Colon Carcinoma Metastatic in the Brain (tissue), 2 donors: ENCODE measurements around the genes C12orf43, CAMKK2 and ANAPC5.

DNA sequence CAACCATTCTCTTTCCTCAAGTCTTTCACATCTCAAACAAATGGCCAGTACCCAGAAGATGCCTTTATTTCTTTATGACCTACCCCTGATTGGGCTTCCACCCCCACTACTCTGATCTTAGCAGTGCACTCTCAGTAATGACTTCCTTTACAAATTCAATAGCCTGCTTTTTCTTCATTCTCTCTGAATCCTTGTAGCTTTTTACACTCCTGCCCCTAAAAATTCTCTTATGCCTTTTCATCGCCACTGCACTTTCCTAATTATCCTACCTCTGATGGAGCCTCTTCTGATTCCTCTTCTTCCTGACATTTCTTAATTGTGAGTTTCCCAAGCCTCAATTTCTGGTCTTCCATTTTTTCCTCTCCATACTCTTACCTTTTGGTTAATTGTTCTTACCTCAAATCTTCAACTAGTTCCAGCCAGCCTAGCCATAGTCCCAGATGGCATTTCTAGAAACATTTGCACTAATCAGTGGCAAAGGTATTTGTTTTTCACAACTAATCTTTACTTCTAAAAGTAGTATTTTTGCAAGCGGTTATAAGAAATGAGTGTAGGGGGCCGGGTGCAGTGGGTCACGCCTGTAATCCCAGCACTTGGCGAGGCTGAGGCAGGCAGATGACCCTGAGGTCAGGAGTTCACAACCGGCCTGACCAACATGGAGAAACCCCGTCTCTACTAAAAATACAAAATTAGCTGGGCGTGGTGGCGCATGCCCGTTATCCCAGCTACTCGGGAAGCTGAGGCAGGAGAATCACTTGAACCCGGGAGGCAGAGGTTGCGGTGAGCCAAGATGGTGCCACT is 10.5 kb downstream of the SPPL3 start:
- PRO-cap, 2 experiments, result no peak in any of the 2 experiments

DNA sequence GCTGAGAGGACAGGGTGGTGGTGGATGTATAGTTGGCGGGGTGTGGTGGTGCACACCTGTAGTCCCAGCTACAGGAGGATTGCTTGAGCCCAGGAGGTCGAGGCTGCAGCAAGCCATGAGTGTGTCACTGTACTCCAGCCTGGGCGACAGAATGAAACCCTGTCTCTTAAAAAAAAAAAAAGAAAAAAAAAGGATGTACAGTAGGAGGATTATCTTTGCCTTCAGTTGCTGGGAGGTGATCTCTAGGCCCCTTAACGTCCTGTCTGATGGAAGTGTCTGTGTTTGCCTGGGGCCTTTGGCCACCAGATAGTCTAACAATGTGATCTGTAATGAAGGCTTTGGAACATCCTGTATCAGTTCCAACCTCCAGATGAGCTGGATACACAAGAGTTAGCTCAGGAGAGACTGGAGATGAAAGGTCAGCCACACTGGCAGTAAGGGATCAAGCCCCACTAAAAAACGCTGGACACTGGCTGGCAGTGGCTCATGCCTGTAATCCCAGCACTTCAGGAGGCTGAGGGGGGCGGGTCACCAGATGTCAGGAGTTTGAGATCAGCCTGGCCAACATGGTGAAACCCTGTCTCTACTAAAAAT is 19.2 kb upstream of the HNF1A start:
- PRO-cap, 2 experiments, result no peak in any of the 2 experiments

- PRO-cap, 2 experiments, result no peak in any of the 2 experiments
Measured at GRCh38 chr12:120965085-120965653, 13.2 kb upstream of the HNF1A start.

DNA sequence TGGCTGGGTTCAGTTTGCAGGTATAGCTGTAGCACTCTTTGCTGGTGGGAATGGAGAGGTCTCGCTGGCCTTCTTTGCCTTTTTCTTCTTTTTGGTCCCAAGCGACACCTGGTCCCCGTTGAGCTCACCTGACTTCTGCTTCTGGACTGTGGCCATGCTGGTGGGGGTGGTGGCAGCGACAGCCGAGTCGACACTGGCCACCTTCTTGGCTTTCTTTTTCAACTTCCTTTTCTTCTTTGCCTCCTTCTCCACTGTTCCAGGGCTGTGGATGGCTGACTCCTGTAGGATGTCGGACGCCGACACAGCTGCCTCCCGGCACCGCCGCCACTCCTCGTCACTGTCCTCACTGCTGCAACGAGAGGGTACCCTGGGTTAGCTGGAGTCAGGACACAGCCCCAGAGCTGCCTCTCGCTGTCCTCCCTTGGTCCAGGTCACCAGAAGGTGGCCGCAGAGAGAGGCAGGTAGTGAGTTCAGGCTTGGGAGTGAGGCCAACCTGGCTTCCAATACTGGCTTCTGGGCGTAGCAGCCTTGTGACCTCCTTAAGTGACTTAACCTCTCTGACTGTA is 12.1 kb downstream of the C12orf43 start:
- PRO-cap, 2 experiments, result no peak in any of the 2 experiments

DNA sequence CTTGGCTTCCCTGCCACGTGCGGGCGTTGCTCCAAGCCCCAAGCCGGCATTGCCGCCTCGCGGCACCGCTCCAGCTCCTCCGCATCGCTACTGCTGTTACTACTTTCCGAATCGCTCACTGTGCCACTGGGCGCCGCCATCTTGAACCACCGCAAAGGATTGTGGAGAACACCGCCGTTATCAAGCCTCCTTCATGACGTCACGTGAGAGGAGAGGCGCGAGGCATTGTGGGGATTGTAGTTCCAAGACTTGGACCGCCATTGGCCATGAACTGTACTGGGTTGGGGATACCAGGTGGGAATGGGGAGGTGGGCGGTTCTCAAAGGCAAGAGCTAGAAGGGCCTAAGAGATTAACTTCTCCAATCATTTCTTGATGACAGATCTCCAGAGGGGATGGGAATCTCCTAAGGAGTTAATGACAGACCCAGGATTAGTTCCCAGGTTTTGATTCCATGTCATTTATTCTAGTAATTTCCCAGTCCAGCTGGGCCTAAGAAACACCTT is at the start of gene C12orf43:
TSS of gene C12orf43 (minus strand) at position 153 of the 504 bp plus-strand sequence.
- PRO-cap, 2 experiments, result peak in 2 of 2 experiments; most common minus-strand start position 92 of the sequence (in 2)

DNA sequence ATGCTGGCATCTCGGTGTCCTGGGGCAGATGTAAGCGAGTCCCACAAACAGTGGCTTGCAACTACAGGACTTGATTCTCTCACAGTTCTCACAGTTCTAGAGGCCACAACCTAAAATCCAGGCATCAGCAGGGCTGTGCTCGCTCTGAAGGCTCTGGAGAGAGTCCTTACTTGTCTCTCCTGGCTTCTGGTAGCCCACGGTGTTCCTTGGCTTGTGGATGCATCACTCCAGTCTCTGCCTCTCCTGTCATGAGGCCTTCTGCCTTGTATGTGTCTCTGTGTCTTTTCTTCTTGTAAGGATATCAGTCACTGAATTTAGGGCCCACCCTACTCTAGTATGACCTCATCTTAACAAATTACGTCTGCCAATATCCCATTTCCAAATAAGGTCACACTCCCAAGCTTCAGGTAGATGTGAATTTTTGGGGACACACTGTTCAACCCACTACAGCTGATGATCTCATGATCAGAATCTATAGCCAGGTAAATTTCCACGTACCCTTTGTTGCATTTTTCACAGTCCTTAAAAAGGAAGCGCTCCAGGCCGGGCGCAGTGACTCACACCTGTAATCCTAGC is 19.7 kb downstream of the P2RX4 start:
- PRO-cap, 2 experiments, result no peak in any of the 2 experiments

- PRO-cap, 2 experiments, result no peak in any of the 2 experiments
Measured at GRCh38 chr12:121230750-121231014, 20.8 kb downstream of the P2RX4 start.

DNA sequence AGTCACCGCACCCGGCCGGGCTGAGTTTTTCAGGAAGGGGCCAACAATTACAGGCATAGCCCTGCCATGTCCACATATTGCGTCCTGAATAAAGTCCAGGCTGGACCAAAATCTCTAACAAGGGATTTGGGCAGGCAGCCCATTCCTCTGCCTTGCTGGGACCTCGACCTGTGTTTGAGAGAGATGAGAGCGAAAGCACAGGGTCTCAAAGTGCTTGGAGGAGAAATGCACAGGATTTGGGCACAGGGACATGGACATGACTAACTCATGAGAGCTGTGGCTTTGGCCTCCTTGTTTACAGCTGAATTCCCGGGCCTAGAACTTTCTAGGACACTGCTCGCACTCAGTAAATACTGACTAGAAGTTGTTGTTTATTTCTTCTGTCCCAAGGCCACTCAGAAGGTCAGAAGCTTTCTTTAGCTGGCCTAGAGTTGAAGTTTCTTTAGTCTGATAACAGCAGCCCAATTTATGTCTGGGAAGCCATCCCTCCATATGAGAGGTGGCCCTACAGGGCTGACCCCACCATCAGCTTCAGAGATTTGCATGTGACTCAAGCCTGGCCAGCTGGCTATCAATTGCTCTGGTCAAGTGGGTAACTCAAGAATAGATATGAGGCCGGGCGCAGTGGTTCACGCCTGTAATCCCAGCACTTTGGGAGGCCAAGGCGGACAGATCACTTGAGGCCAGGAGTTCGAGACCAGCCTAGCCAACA is 11.7 kb downstream of the CAMKK2 start:
- PRO-cap, 2 experiments, result no peak in any of the 2 experiments

GRCh38 chr12:121296117-121296789 is at the start of gene CAMKK2:
Gene CAMKK2 (minus strand): TSS chr12:121296709.
- PRO-cap, 2 experiments, result peak in 2 of 2 experiments; most common plus-strand start chr12:121296418 (in 2); most common minus-strand start chr12:121296742 (in 2)

- PRO-cap, 2 experiments, result peak in 2 of 2 experiments; most common plus-strand start chr12:121352611 (in 2); most common minus-strand start chr12:121352408 (in 2)
Measured at GRCh38 chr12:121351741-121352983, at the start of gene ANAPC5. Gene ANAPC5 (minus strand): TSS chr12:121352411.

- PRO-cap, 2 experiments, result no peak in any of the 2 experiments
Measured at GRCh38 chr12:121417588-121418488, 17.9 kb downstream of the RNF34 start.

DNA sequence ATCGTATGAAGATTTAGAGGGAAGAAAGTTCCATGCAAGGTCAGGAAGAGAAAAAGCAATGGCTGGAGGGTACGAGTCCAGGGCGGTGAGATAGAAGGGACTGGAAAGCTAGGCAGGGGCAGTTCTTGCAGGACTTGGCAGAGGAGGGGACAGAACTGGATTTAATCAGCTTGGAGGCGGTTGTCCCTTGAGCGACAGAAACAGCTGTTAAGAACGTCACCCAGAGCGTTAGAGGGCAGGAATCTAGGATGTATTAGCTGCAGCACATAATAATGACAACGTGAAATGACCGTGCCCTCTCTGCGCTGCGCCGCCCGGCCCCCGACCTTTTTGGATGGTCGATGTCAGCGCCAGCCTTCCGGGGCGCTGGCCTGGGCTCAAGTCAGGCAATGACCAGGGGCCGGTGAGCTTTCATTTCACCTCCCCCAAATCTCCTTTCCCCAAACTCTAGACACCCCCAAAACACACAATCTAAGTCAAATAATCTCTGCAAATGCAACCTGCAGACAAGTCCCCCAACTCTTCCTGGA is 450 bp upstream of the TMEM120B start:
- PRO-cap, 2 experiments, result peak in 1 of 2 experiments; most common plus-strand start position 238 of the sequence (in 1)

GRCh38 chr12:121774533-121775379 is 18.7 kb downstream of the RHOF start:
- PRO-cap, 2 experiments, result no peak in any of the 2 experiments

GRCh38 chr12:121786952-121787559 is 6.4 kb downstream of the RHOF start:
- PRO-cap, 2 experiments, result no peak in any of the 2 experiments

GRCh38 chr12:121800256-121800440 is 3.7 kb upstream of the SETD1B start:
- PRO-cap, 2 experiments, result peak in 2 of 2 experiments; most common plus-strand start chr12:121800280 (in 2)

GRCh38 chr12:121800441-121800802 is 3.4 kb upstream of the SETD1B start:
- PRO-cap, 2 experiments, result peak in 2 of 2 experiments; most common plus-strand start chr12:121800565 (in 1); most common minus-strand start chr12:121800570 (in 2)

DNA sequence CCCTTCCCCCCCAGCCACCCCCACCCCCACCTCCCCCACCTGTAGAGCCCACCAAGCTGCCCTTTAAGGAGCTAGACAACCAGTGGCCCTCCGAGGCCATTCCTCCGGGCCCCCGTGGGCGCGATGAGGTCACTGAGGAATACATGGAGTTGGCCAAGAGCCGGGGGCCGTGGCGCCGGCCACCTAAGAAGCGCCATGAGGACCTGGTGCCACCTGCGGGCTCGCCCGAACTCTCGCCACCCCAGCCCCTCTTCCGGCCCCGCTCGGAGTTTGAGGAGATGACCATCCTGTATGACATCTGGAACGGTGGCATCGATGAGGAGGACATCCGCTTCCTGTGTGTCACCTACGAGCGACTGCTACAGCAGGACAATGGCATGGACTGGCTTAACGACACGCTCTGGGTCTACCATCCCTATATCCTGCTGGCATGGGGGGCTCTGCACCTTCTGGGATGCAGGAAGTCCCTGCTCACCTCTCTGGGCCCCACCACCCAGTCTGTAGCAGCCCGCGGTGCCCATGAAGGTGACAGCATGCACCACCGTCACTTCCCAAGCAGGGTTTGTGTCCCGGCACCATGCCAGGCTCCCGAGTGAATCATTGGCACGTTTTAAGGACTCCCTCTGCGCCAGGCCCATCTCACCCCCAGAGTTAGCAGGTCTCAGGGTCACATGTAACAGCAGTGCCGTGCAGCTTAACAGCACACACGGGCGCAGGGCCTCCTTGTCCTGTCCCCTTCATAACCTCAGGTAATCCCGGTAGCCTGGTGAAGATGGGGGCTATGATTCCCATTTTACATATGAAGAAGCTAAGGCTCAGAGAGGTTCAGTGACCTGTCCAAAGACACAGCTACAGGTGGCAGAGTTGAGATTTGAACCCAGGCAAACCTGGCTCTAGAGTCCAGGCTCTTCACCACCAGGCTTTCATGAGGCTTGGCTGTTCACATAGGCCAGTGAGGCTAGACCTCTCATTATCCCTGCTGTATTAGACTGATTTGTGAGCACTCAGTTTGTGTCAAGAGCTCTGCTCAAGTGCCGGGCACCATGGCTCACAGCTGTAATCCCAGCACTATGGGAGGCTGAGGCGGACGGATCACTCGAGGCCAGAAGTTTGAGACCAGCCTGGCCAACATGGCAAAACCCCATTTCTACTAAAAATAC is 19.9 kb downstream of the SETD1B start:
- PRO-cap, 2 experiments, result no peak in any of the 2 experiments

GRCh38 chr12:121826466-121826834 is 22.6 kb downstream of the SETD1B start:
- PRO-cap, 2 experiments, result no peak in any of the 2 experiments

GRCh38 chr12:121915962-121916726 is 2.2 kb upstream of the CFAP251 start:
- PRO-cap, 2 experiments, result no peak in any of the 2 experiments

DNA sequence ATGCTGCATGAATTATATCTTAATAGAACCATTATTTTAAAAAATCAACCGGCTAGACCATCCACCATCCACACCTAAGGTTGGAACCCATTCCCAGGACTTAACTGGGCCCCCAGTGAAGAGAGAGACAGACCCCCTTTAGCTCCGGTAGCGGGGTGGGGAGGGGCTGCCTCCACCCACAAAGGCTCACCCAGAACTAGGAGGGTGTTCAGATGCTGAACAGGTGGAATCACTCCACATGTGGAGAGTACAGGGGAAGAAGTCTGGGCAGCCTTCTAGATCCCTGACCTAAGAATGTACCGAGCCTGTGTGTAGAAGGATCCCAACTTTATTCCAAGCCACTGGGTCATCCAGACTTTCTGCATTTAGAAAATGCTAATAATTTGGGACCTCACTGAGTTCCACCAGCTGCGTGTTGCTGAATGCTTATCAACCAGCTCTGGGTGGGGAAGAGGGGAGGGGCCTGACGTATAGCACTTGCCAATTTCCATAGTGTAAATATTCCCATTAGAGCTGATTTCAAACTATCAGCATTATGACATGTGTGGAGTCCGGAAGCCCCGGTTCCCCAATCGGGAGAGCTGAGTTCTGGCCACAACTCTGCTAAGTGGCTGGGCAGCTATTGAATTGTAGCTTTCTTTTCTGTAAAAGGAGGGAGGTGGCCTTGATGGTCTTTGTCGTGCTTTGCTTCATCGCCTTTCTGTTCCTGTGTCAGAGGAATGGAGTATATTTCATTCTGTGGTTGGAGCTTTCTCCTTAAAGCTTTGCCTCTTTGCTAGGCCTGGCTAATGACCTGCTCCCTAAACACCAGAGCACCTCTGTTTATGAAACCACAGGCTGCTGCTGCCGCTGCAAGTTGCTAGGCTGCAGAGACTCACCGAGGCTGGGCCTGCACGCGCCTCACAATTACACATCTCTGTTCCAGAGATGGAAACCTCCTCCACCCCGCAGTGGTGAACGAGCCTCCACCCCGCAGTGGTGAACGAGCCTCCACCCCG is 7.9 kb upstream of the BCL7A start:
- PRO-cap, 2 experiments, result no peak in any of the 2 experiments